Bile duct (tissue), 1 donor: ENCODE measurements around the genes SLC17A1 and H3C3.

GRCh38 chr6:21593212-21593655, 317 bp upstream of the SOX4 start:
- PRO-cap = bidirectional peak, plus-strand start at chr6:21593751, minus-strand start at chr6:21593513

GRCh38 chr6:21595508-21596191, 2.1 kb downstream of the SOX4 start:
- PRO-cap = bidirectional peak, plus-strand start at chr6:21595561, minus-strand start at chr6:21595255; bidirectional peak, plus-strand start at chr6:21596102, minus-strand start at chr6:21595657

GRCh38 chr6:21608659-21609190, 15.2 kb downstream of the SOX4 start:
- PRO-cap = no peak

DNA sequence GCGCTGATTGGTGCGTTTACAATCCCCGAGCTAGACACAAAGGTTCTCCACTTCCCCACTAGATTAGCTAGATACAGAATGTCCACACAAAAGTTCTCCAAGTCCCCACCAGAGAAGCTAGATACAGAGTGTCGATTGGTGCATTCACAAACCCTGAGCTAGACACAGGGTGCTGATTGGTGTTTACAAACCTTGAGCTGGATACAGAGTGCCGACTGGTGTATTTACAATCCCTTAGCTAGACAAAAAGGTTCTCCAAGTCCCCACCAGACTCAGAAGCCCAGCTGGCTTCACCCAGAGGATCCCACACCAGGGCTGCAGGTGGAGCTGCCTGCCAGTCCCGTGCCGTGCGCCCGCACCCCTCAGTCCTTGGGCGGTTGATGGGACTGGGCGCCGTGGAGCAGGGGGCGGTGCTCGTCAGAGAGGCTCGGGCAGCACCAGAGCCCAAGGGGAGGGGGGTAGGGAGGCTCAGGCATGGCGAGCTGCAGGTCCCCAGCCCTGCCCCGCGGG, 16.0 kb downstream of the SOX4 start:
- PRO-cap = no peak

GRCh38 chr6:21754757-21755267, 161.3 kb downstream of the SOX4 start:
- PRO-cap = no peak

GRCh38 chr6:21887239-21888127, 293.9 kb downstream of the SOX4 start:
- PRO-cap = no peak

DNA sequence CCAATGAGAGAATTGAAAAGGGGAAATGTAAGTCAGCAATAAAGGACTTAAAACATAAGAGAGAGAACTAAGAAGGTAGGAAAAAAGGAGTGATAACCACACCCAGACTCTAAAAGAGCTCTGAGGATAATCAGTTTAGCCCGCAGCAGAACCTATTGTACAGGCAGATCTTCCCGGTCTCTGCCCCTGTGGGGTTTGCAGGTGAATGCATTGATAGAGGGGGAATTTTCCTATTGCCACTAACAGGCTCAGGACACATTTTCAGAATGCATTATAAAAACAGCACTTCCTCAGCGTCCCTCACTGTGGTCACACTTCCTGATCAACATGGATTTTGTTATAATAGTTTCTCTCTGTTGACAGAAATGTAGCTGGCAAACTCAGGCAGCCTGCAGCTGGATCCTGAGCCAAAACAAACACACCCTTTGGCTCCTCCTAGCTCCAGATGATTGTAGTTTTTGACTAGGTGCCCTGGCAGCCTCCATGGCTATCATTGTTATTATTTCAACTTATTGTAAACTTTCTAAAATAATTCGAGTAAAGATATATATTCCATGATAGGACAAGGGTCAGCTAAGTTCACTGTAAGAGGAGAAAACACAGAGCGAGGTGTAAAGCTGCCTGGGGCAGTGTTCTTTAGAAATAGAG, 98.4 kb upstream of the HDGFL1 start:
- PRO-cap = no peak

- PRO-cap = no peak
Observed at GRCh38 chr6:24613788-24614582, 32.0 kb downstream of the KIAA0319 start.

DNA sequence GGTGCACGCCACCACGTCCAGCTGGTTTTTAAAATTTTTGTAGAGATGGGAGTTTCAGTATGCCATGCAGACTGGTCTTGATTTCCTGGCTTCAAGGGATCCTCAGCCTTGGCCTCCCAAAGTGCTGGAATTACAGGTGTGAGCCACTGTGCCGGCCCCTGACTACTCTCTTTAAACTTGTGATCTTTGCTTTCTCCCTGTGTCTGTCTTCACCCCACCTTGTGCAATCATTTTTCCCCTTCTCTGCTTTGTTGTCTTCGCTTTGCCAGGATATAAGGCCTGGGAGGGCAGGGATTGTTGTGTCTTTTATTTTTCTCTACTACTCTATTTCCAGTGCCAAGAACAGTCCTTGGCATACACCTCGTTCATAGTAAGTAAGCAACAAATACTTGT, 4.1 kb upstream of the ARMH2 start:
- PRO-cap = no peak

- PRO-cap = no peak
Observed at GRCh38 chr6:24911491-24911784, 24.3 kb downstream of the RIPOR2 start.

GRCh38 chr6:24918739-24919447, 16.9 kb downstream of the RIPOR2 start:
- PRO-cap = no peak

DNA sequence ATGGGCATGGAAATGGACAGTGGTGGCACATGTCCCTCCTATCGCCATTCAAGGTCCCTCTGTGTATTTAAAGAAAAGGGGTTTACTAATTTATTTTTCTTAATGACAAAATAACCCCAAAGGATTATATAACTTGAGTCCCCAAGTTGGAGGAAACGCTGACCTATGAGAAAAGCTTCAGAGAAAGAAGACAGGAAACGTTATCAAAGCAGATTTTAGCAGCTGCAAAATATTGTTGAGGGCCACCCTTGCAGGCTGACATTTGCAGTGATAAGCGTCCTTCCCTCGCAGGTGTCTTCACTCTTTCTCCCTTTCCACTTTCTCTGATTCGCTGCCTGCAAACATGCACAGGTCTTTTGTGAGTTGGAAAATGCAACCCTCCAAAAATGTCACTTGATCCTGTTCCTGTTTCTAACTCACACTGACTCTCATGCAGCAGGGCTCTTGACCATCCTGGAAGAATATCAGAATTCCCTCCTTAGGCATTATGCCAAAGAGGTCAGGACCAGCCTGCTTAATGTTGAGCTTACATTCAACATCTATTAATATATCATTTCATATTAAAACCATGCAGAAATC, 103.3 kb upstream of the RIPOR2 start:
- PRO-cap = no peak

GRCh38 chr6:25053673-25054554, 118.2 kb upstream of the RIPOR2 start:
- PRO-cap = no peak

DNA sequence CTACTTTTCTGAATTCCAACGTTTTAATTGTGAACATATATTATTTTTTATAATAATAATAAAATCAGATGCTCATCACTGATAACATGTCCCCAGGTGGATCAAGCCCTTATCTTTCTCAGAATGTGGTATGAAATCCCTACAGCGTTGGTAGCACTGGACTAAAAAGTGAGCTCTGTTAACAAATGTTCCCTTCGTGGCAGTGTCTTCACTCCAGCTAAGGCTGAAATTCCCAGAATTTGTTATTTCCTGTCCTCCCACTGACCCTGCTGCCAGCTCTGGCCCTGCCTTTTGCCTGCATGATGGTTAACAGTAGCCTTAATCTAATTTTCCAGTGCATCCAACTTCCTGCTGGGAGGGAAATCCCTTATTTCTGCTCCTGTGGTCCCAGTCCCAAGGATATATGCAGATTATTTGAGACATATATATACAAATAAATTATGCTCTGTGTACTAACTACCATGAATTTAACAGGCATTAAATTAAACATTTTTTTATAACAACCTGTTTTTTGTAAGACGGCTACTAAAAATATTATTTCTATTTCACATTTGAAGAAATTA, 157.2 kb upstream of the CARMIL1 start:
- PRO-cap = unidirectional peak, minus-strand start at position 170 of the sequence; unidirectional peak, minus-strand start at position 180 of the sequence; unidirectional peak, minus-strand start at position 204 of the sequence

DNA sequence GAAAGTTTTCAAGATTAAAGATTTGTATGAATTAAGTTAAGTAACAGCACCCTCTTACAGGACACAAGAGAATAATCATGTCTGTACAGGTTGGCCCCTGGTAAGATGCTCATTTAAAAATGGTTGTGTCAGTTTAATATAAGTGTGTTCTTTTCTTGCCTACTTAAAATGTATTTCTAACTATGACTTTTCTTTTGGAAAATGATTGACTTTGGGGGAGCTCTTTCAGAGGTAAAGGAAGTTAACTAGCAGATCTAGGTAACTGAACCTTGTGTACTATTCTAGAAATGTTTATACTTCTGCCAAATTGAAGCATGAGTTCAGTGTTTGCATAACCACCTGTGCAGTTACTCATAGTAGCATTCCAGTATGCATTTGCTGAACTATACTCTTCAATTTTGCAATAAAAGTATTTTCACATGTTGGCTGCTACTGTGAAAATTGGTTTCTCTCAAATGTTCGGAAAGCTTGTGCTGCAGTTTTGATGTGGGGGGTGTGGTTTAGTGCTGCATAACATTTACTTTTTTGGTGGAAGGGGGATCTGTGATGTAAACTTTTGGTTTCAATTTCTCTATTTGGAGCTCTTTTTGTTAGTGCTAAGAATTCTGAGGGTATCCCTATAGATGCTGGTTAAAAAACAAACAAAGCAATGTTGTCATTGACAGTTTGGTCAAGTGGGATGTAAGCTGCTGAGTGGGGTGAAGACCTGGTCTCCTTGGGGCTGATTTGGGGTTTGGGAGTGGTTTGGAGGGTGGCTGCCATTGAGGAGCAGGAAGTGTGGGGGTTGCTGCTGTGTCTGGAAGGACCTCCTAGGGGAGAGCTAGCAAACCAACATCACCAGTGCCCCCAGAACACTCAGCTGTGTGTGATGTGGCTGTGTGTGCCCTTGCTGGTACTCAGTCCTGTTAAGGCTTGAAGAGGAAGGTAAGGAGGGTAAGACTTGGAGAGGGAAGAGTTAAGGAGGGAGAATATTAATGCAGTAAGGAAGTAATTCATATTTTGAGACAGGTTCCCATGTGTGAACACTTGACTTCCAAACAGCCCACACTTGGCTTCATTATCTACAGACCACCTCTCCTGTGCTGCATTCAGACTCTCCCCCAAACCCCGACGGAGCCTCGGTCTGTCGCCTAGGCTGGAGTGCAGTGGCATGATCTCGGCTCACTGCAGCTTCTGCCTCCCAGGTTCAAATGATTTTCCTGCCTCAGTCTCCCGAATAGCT, 87.9 kb downstream of the CARMIL1 start:
- PRO-cap = no peak

GRCh38 chr6:25440043-25440410, 160.9 kb downstream of the CARMIL1 start:
- PRO-cap = no peak

- PRO-cap = no peak
Observed at GRCh38 chr6:25524623-25525139, 127.3 kb upstream of the SCGN start.

DNA sequence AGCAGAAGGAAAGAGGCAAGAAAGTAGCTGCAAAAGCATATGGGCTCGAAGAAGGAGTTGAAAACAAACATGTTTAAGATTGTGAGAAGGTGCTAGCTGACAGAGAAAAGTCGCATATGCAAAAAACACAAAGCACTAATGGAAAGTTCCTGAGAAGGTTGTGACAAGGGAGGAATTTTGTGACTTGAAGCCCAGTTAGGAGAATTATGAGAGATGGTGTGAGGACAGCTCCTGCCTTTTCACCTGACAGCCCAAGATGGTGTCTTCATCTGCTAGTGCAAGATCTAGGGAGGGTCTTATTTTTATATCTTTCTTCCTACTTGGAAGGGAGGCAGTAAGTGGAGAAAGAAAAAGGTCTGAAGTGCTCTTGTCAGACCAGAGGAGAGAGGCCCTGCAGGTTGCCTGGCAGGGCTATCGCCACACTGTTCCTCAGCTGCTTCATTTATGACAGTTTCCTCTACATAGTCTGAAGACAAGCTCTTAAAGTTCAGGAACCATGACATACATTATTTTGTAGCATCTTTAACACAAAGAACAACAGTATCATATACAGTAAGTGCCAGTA, 27.4 kb downstream of the SLC17A4 start:
- PRO-cap = no peak

DNA sequence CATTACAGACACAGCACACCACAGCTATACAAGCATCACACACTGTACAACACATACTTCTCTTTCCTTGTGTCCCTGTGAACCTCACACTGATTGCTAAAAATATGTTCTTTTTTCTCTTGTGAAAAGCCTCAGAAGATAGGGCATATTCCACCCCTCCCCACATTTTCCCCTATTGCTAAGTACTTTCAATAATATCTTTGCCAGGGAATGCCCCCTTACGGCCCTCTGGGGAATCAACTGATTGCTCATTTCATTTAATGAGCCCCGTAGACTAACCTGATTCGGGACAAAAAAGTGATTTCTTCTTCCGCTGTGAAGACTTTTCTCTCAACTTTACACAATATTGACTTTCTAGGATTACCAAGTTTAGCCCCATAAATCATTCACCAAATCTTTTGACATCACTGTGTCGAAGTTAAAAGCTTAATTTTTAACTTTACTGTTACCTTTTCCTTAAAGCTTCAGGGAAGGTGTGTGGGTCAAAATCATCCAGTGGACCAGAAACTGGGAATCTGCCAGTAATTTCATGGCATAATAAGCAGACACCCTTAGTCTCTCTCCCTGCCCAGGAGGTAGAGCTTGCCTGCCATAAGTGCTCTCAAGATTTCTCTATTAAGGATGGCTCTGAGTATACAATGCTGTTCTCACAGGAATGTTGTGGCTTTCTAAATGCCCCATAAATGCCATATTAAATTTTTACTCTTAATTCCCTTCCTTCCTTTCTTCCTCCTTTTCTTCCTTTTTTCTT, at the start of gene SLC17A1:
SLC17A1 (minus strand) TSS at position 338 of the 751 bp plus-strand sequence.
- PRO-cap = no peak

DNA sequence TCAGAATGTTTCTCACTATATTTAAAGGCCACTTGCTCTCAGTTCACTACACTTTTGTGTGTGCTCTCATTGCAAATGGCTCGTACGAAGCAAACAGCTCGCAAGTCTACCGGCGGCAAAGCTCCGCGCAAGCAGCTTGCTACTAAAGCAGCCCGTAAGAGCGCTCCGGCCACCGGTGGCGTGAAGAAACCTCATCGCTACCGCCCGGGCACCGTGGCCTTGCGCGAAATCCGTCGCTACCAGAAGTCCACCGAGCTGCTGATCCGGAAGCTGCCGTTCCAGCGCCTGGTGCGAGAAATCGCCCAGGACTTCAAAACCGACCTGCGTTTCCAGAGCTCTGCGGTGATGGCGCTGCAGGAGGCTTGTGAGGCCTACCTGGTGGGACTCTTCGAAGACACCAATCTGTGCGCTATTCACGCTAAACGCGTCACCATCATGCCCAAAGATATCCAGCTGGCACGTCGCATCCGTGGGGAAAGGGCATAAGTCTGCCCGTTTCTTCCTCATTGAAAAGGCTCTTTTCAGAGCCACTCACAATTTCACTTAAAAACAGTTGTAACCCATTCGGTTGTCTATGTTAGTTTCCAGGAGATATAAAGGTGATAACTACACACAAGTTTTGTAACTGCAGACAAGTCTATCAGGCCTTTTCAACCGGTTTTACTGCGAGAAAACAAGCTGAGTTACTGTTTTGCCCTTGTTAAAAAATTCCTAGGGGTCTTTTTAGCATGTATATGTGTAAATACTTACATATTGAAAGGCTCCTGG, at the start of gene H3C3:
H3C3 (plus strand) TSS at position 49 of the 768 bp plus-strand sequence.
- PRO-cap = bidirectional peak, plus-strand start at position 49 of the sequence, minus-strand start outside the sequence